Measurements from ENCODE around the genes APCDD1L, GNAS and ATP5F1E.

- RRBS, result 74% methylated on average over 2 of the region's 28 CpGs
Observed at GRCh38 chr20:57675624-57676599, 33.9 kb downstream of the PMEPA1 start.

- RRBS, result no CpG with 5 or more reads among the region's 9 CpGs
Observed at GRCh38 chr20:57701039-57701669, 8.7 kb downstream of the PMEPA1 start.

DNA sequence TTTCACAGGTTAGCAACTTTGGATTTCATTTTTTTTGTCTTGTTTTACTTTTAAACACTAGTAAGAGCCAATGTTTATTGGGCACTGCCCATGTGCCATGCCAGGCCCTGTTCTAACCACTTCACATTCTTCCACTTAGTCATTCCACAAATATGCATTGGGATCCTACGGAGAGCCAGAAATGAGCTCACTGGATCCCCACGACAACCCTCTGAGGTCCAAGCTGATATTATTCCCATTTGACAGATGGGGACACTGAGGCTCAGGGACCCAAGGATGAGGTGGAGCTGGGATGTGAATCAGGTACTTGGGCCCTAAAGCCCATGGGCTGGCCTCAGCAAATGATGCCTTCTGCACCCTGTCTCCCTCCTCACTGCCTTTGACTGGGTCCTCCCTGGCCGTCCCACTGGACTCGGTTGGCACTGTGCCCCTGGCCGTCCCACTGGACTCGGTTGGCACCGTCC, 4.7 kb upstream of the PMEPA1 start:
- RRBS, result no CpG with 5 or more reads among the region's 7 CpGs

DNA sequence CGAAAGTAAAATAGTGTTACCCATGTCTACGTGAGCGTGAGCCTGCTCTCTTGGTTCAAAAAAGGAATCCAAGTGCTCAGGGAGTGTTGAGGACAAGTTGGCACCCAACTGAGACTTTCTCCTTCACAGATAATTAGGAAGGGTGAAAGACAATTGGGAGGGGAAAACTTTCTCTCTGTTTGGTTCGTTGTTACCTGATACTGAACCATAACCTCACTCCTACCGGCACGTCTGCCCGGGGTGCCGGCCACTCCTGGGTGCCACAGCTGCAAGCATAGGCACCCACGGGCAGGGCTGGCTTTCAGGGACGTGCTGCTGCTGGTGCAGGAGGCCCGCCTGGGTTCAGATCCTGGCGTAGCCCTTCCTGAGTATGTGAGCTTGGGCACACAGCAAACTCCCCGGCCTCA, 38.1 kb upstream of the PMEPA1 start:
- RRBS, result no CpG with 5 or more reads among the region's 13 CpGs

DNA sequence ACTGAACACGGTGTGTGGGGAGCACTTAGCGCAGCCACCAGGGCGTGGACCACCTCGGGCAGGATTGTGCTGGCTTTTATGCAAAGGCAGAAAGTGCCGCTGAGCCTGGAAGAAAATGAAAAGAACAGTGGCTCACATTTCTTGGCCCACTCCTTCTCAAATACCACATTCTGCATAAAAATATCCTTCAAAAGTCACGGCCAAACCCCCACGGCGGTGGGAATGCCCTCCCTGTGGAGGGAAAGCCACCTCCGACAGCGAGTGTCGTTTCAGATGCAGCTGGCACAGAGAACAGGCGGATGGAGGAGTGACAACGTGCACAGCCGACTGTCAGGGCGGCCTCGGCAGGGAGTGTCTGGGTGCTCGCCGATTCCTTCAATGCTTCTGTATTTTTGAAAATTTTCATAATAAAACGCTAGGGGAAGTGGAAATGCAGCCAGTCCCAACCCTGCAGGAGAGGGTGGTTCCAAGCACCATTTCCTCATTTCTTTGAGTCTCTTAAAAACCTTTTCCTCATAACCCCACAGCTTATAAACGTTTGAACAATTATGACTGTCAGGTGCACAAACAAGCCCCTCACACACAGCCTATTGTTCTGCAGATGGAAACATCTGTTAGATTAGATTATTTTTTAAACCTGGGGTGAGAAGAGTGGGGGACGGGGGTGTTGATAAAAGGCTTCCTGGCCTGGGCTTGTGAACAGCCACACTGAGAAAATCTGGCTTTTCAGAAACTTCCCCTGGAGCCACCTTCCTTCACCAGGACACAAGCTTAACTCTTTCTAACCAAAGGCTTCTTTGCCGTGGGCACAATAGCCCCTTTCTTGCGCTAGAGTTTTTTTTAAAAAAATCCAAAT, 151.2 kb upstream of the C20orf85 start:
- RRBS, result no CpG with 5 or more reads among the region's 23 CpGs

- RRBS, result no CpG with 5 or more reads among the region's 8 CpGs
Observed at GRCh38 chr20:58135528-58135885, 15.2 kb upstream of the C20orf85 start.

GRCh38 chr20:58313387-58313836, 3.9 kb downstream of the RAB22A start:
- RRBS, result no CpG with 5 or more reads among the region's 4 CpGs

GRCh38 chr20:58349403-58350444, 39.3 kb upstream of the VAPB start:
- RRBS, result no CpG with 5 or more reads among the region's 8 CpGs

DNA sequence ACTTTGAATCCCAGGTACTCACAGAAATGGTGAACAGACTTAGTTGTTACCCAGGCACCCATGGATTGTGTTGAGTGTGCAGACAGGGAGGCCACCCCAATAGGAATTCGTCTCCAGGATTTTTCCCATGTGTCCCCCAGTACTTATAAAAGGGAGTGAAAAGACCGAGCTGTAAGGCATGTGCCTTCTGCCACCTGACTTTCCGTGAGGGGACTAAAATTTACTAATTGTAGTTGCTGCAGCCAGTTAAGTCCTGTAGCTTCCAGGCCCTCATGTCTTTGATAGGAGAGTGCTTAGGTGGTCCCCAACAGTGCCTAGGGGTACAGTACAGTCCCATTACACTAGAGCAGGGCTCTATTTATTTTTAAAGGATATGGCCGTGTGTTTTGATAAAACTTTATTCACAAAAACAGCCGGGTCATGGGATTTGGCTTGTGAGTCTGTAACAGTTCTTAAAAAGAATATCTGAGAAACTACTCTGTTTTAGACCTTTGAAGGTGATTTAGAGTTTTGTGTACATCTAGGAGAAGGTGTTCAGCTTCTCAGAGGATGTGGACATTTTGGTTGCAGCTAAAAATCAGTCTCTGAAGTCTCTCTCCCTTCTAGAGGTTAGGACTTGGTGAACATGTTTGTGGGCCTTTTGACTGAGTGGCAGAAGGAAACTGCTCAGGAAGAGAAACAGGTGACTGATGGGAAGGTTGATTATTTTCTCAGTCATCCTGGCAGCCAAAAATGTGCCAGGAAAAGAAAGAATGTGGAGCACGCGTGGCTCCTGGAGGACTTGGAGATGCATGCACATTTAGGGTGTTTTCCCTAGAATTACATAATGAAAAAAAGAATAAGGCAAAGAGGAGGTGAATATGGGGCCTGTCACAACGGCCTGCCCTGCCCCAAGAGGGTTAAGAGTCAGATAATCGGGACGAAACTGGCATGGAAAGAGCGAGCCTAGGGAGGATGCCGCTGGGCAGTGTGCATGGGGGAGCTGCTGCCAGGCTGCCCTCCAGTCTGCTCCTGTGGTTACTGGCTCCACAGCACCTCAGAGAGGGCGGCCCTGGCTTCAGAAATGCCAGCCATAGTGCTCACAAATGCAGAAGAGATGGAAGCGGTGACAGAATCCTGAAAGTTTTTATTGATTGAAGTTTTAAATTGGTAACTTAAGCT, 57.4 kb downstream of the VAPB start:
- RRBS, result no CpG with 5 or more reads among the region's 14 CpGs

DNA sequence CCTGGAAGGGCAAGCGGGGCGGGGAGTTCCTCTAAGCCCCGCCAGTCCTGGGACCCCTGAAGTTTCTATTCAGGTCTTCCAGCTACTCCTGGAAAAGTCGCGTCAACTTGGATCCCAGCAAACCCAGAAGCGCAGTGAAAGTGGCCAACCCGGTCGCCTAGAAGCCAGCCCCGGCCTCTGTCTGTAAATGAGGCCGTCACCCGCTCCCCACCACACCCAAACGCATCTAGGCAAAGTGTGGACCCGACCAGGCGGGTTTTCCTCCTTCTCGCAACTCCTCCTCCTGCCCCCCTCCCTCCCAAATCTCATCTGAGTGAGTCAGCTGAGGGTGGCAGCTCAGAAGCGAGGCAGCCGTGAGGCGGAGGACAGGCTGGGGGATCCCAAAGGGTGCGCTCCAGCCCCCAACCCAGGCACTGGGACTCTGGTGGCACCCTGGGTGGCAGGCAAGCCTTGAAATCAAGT, at the start of gene APCDD1L:
TSS of gene APCDD1L (minus strand) at position 239 of the 462 bp plus-strand sequence.
- RRBS, result no CpG with 5 or more reads among the region's 19 CpGs

DNA sequence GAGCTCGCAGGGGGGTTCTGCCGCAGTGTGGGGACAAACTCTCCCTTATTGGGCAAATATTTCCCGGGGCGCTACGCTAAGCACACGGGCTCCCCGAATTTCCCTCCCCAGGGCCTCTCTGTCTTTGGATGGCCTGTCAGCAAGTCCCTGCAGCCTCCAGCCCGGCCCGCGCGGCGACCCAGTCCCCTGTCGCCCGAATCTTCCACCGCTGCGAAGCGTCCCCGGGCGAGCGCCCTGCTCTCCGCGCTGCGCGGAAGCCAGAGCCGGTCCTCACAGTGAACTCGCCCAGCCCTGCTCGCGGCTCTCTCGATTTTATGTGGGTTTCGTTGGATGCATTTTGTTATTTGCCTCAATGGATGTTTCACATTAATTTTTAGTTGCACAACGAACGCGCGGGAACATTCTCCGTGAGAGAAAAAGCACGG, 1.6 kb upstream of the STX16 start:
- RRBS, result 4% methylated on average over 23 of the region's 36 CpGs

- RRBS, result no CpG with 5 or more reads among the region's 3 CpGs
Observed at GRCh38 chr20:58785347-58785643, 92.7 kb downstream of the NPEPL1 start.

DNA sequence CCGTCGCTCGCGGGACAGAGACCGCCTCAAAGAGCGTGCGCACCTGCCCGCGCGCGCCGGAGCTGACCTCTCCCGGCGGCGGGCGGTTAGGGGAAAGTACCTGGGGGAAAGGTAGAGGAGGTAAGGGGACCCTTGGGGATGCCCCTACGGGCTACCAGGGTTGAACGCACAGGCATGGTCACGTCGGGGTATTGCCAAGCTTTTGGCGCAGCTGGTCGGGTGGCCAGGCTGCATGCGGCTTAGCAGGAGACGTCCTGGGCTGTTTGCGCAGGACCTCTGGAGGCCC, 49.7 kb upstream of the GNAS start:
- RRBS, result no CpG with 5 or more reads among the region's 25 CpGs

DNA sequence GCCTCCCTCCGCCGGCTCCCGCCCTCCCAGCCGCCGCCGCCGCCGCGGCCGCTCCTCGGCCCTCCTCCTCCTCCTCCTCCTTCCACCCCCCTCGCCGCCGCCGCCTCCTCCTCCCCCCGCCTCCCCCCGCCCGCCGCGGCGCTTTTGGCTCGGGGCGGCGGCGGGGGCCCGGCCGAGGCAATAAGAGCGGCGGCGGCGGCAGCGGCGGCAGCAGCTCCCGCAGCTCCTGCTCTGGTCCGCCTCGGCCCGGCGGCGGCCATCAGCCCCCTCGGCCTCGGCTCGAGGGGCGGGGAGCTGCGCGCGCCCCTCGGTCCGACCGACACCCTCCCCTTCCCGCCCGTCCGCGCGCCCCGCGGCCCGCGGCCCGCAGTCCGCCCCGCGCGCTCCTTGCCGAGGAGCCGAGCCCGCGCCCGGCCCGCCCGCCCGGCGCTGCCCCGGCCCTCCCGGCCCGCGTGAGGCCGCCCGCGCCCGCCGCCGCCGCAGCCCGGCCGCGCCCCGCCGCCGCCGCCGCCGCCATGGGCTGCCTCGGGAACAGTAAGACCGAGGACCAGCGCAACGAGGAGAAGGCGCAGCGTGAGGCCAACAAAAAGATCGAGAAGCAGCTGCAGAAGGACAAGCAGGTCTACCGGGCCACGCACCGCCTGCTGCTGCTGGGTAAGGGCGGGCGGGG, at the start of gene GNAS:
TSS of gene GNAS (plus strand) at position 210 of the 670 bp plus-strand sequence.
- RRBS, result 1% methylated on average over 27 of the region's 104 CpGs

DNA sequence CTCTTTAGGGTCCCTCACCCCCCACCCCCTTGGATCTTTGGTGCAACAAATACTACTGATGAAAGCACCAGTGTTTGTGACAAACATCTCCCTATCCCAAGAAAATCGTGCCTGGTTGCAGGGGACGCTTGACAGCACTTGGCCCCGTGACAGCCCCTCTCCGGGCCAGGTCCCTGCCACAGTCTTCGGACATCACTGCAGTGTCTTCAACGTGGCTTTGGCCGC, 4.5 kb downstream of the GNAS start:
- RRBS, result 5% methylated on average over 4 of the region's 7 CpGs

- RRBS, result no CpG with 5 or more reads among the region's 13 CpGs
Observed at GRCh38 chr20:58901104-58901835, 10.0 kb downstream of the GNAS start.

DNA sequence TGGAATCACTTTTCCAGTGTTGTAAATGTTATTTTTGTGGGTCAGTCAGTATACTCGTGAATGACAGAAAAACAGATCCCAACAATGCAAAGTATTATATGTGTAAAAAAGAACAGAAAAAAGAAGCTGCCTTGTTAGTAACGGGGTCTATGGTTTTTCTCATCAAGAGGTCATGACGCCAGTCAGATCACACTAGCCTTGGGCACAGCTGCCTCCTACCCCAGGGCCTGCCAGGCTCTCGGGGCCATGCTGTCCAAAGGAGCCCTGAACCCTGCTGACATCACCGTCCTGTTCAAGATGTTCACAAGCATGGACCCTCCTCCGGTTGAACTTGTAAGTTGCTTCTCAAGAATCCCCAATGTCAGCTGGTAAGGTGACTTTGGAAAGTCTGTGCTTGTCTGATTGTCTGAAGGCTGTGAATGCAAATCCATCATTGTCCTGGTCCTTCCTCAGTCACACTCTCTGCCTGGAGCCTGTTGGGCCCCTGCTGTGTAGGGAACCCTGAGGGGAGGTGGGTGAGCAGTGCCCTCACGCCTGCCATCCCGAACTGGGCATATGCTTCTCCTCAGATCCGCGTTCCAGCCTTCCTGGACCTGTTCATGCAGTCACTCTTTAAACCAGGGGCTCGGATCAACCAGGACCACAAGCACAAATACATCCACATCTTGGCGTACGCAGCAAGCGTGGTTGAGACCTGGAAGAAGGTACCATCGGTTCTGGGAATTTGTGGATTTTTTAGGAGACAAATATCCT, 9.9 kb downstream of the NELFCD start:
- RRBS, result no CpG with 5 or more reads among the region's 15 CpGs

DNA sequence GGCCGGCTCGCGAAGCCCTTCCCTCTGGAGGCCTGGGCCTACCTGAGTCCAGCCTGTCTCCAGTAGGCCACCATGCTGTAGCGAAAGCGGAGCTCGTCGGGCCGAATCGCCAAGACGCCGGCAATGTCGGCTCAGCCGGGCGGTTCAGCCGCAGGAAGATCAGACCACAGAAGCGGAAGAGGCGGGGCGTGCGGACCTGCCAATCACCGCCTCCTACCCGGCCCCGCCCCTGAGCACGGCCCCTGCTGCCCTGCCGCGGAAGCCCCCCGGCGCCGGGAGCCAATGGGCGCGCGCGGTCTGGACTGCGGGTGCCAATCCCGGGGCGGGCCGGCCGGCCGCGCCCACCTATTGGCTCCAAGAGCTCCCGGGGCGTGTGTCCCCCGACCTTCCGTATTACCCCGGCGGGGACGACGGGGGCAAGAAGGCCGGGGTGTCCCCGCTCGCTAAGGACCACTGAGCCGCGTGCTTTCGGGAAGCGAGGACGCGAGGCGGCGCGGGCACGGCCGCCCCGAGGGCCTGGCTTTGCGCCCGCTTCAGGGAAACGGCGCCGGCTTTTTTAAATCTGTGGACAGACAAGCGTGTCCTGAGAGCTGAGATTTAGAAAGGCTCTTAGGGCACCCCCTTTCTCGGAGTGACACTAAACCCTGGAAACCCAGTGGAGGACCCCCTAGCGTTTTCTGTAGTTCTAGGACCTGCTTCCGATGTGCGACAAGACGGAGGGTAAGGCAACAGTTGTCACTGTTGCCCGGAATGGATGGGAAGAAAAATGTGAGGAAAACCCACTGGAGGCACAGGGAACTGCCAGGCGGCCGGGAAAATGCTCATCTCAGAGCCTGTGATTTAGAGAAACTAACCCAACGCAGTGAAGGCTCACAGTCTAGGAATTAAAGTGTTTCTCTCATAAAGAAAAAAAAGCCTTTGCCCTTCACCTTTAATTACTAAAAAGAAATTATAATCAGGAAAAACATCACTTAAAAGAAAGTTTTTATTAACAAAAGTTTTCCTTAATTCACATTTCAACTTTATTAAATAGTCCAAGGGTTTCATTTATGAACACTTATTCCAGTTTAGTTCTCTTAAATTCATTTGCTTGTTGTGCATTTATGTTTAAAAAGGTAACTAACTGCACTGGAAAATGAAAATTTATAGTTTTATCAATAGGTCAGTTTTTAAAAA, at the start of gene ATP5F1E:
TSS of gene ATP5F1E (minus strand) at position 158 of the 1,176 bp plus-strand sequence.
- RRBS, result 2% methylated on average over 32 of the region's 77 CpGs

- RRBS, result no CpG with 5 or more reads among the region's 6 CpGs
Observed at GRCh38 chr20:59040957-59041409, 1.6 kb downstream of the PRELID3B start.

DNA sequence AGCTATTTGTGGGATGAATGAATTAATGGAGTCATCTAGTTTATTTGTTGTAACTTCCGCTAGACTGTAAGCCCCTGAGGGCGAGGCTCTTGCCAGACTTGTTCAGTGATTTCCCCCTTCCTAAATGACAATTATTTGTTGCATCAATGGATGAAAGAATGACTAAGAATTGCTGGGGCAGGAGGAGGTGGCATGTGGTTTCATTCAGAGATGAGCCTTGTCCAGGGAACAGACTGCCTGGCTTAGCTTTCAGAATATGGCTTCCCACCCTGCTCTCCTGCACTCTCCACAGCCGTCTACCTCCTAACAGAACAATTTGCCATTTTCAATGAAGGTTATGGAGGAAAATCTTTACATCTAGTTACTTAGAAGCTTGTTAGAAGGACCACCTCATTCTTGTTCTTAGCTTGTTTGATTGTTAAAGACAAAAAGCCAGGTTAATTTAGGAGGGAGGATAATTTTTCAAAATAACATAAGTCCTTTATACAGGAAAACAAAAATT, 1.2 kb upstream of the PRELID3B start:
- RRBS, result no CpG with 5 or more reads among the region's 3 CpGs

All from foreskin fibroblast (primary cell).